Bronchial lymph node (tissue), 1 donor: ENCODE measurements around a stretch of chr18.

DNA sequence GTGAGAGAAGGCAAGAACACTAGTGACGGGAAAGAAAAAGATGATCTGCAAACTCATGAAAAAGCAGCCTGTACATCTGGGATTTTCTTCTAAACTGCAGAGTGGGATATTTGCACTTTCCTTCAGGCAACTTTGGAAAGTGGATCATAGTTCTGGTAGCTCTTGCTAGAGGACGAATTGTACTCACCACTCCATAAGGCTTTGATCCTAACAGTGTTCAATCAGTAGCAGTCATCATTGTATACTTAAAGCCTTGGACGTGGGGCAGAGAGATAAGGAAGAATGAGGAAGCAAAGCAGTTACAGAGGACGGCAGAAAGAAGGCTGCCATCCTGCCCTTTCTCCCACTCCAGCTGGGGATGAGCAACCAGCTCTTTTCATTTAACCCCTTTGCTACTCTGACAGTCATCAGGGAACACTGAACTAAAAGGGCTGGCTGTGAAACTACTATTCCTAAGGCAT lies 18.1 kb downstream of the ABHD3 start:
- PRO-cap, result no peak

DNA sequence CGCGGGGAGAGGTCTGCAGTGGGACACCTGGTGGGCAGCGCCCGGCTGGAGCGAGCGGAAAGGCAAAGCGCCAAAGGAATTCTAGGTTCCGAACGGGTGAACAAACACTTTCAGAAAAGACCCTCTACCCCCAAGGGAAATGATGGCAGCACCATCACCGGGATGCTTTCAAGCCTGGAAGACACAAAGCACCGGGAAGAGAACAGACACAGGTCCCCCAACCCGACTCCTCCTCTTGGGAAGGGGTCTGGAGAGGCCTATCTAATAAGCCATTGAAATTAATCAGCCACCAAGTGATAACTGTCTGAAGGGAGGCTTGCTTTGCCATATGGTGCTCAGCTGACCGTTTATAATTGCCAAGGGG lies 1.3 kb downstream of the MIB1 start:
- PRO-cap, result no peak

- PRO-cap, result no peak
Measured at GRCh38 chr18:21777610-21778282, 37.2 kb downstream of the MIB1 start.

DNA sequence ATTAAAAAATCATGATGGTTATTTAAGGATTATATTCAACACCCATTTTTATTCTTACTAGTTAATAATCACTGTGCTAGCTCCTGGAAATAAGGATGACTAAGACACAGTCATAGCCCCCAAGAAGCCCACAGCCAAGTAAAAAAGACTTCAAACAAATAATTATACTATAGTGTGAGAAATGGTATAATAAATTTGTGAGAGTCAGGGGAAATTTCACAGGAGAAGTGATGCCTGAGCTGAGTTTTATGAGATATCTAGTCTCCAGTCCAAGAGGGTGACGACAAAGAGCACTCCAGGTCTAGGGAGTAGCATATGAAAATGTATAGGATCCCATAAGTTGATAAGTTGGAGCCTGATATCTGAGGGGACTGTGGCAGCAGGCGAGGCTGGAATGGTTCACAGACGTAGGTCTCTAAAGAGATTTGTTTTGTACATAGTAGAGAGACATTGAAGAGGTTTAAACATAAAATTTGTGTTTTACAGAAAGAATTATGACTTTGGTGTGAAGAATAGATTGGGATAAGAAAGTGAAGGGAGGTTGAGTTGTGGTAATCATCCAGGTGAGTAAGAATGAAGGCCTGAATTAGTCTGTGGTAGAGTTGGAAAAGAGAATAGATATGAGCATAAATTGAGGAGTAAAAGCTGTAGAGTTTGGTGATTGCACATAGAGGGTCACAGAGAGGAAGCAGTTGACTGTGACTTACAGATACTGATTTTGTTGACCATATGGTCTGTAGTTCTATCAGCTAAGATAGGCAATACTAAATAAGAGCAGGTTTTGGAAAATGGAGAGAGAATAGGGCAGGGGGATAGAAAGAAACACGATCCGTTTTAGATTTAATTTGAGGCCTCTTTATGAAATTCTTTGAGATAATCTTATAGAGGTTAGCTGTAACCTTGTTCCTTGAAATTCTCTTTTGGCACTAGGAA lies 71.6 kb downstream of the MIB1 start:
- PRO-cap, result no peak

- PRO-cap, result no peak
Measured at GRCh38 chr18:21865752-21866548, 125.4 kb downstream of the MIB1 start.

- PRO-cap, result no peak
Measured at GRCh38 chr18:22021739-22022062, 147.7 kb upstream of the GATA6 start.

DNA sequence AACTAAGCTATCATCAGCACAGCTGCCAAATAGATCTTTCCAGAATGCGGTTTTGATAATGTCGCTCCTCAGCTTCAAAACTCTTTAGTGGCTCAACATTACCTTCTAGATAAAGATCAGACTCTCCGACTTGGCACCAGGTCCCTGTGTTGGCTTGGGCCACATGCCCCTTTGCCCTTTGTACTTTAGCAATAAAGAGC lies 128.9 kb upstream of the GATA6 start:
- PRO-cap, result no peak

- PRO-cap, result no peak
Measured at GRCh38 chr18:22060626-22061015, 108.8 kb upstream of the GATA6 start.

- PRO-cap, result bidirectional peak, plus-strand start at chr18:22170293, minus-strand start at chr18:22170089; bidirectional peak, plus-strand start at chr18:22170640, minus-strand start at chr18:22170420; bidirectional peak, plus-strand start at chr18:22170730, minus-strand start at chr18:22170702; bidirectional peak, plus-strand start at chr18:22170765, minus-strand start at chr18:22170778
Measured at GRCh38 chr18:22169952-22170983, 879 bp downstream of the GATA6 start.

DNA sequence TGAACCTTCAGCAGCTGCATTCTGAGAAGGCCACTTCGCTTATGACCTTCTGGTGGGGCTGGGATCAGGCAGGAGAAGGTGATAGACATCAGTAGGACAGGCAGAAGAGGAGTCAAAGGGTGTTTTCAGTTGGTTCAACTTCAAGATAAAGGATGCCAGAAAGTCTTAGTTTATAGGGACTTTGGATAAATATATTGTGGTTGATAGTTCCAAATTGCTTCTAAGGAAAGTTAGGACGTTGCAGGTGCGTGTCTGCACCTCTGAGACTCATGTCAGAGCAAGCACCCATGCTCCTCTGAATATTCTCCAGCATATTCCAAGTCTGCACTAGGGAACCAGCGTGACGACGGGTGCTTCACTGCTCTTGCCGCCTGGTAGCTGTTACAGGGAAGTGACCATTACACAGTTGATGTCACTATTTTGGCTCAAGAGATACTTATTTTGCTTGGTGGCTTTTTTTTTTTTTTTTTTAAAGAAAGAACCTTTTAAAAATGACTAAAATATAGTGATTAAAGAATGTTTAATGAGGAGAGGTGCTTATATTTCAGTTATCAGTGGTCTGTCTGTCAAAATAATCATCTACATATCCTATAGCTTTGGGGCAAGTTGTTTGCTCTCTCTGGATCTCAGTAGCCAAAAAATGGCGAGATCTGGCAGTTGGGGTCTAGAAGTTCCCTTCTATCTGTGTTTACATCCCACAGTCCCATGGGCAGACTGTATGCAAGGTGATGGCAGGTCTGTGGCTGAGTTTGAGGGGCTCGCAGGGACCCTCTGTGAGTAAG lies 35.7 kb downstream of the GATA6 start:
- PRO-cap, result no peak

- PRO-cap, result no peak
Measured at GRCh38 chr18:22342672-22343135, 75.0 kb downstream of the CTAGE1 start.

- PRO-cap, result bidirectional peak, plus-strand start at chr18:22347200, minus-strand start at chr18:22347089
Measured at GRCh38 chr18:22346767-22347644, 70.7 kb downstream of the CTAGE1 start.

- PRO-cap, result no peak
Measured at GRCh38 chr18:22427871-22428208, 10.1 kb upstream of the CTAGE1 start.

DNA sequence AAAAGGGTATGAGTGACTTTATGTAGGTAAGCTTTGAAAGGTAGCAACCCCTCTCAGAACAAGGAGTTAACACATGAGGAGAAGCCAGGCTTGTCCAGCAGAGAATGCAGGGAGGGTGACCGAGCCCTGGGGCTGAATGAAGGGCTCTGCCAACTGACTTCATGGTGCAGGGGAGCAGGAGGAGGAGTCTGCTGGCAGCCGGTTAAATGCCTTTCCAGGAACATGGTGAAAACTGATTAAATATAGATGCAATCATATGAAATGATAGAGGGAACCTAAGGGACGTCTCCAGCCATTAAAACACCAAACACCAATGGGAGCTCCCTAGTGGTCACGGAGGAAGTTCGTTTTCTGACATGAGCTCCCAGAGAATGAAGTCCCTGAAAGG lies 10.5 kb upstream of the CTAGE1 start:
- PRO-cap, result no peak

- PRO-cap, result bidirectional peak, plus-strand start at chr18:22604665, minus-strand start at chr18:22604474
Measured at GRCh38 chr18:22604218-22605260, 186.8 kb upstream of the CTAGE1 start.

DNA sequence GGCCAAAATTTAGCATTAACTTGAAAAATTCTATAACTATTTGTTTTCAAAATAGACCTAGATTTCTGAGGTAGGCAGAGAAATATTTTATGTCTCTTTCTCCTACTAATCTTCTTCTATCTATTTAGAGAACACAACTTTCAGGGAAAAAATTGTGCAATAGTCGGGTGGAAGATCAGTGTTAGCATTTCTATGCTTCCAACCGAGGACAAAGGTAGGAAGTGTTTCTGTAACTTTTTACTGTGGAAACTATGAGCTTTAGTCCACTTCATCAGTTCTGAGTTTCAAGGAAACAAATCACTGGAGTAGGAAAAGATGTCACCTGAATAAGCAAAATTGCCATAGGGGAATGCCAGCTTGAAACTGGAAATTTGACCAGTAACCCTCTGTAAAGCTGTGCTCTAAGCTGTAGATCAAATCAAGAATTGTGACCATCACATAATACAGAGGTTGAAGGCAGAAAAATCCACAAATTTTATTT lies 207.7 kb upstream of the CTAGE1 start:
- PRO-cap, result no peak

GRCh38 chr18:22704394-22704634 lies 228.8 kb upstream of the RBBP8 start:
- PRO-cap, result no peak

DNA sequence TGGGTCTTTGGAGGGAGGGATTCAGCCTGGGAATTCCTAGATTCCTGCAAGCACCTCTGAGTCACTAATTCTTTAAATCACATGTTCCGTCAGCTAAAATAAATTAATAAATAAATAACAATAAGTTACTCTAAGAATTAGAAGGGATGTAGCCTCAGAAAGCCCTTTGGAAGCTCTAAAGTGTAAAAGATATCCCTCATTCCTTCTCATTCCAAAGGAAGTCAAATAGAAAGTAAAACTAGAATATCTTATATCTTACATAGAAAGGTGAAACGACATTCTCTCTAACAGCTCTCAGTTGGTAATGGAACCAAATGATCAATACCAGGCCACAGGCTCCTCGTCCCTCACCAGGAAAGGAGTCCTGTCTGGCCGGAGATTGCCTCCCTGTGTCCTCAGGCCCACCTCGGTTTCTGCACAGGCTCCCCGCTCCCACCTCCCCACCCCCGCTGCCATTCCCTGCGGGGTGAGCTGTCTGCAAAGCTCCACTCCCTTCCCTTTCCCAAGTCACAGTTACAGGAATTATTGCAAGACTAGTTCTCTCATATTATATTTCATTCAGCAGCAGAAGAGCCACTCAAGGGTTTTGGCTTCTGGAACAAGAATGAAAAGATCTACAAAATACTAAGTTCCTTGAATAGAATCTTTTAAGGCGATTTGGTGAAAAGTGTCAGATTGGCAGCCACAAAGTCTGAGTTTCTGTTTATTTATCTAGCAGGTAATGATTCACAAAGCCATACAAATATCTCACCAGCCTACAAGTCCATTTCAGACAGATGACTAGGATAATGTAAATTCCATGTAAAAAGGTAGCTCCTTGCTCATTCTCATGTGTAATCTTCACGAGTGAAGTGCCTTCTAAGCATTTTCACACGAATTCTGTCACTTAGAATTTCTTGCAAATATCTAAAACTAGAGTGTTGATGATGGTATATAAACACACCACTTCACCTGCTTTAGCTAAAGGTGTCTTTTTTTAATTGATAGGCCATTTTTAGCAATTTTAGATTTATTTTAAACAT lies 222.0 kb upstream of the RBBP8 start:
- PRO-cap, result bidirectional peak, plus-strand start at position 557 of the sequence, minus-strand start at position 415 of the sequence

DNA sequence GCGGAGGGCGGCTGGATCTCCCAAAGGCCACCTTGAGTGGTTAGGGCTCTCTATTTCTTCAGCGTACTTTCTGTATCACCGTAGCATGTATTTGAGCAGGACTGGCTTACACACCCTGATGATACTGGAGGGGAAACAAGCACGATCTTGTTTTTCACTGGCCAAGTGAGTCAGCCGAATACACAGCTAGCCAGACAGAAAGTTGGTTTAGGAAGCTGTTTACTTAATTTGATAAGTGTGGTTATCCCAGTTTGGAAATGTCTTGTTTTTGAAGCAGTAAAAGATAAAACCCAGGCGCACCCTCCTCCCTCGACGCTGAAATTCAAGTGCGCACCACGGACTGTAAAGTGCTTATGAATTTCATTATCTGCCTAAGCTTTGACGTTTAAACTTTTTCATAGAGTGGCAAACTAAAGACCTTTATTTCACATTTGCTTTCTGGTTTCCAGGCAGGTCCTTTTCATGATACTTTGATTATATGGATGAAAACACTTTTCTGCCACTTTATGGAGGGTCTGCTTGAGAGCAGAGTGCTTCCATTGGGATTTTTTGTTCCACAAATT lies 678 bp downstream of the RIOK3 start:
- PRO-cap, result unidirectional peak, minus-strand start at position 126 of the sequence

- PRO-cap, result no peak
Measured at GRCh38 chr18:23474497-23475163, 21.5 kb downstream of the RIOK3 start.